ENCODE results near the gene CHST13.

GRCh38 chr3:125885990-125886512 is 82.9 kb upstream of the ROPN1B start:
- RRBS = 97% methylated on average over 3 of the region's 12 CpGs

DNA sequence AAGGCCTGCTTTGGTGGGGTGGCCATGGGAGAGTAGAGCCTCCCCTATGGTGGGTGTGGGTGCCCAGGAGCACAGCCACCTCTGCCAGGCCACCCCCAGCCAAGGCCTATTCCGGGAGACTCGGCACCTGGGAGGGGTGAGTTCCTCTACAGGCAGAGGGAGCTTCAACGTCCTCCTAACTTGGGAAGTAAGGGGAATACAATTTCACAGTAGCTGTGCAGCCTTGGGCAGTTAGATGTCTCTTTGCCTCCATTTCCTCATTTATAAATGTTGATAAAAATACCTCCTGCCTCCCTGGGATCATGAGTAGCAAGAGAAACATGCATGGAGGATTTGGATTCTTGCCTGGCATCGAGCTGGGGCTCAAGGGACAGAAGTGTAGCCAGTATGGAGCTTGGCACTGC is 18.3 kb upstream of the SLC41A3 start:
- RRBS = no CpG with 5 or more reads among the region's 4 CpGs

DNA sequence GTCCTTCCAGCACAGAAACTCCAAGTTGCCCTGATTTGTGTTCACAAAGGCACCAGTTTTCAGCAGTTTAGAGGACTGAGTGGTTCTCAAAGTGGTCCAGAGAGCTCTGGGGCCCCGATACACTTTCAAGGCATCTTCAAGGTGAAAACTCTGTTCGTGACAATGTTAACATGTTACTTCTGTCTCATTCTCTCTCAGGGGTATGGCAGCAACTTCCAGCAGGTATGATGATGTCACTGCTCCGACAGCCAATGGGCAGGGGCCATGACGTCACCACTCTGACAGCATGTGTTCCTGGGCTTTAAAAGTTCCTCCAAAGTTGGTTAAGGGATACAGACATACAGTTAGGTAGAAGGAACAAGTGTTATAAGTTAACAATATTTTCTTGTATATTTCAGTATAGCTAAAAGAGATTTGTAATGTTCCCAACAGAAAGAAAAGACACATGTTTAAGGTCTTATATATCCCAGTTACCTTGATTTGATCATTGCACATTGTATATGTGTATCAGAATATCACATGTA is 87.8 kb downstream of the KLF15 start:
- RRBS = no CpG with 5 or more reads among the region's 4 CpGs

DNA sequence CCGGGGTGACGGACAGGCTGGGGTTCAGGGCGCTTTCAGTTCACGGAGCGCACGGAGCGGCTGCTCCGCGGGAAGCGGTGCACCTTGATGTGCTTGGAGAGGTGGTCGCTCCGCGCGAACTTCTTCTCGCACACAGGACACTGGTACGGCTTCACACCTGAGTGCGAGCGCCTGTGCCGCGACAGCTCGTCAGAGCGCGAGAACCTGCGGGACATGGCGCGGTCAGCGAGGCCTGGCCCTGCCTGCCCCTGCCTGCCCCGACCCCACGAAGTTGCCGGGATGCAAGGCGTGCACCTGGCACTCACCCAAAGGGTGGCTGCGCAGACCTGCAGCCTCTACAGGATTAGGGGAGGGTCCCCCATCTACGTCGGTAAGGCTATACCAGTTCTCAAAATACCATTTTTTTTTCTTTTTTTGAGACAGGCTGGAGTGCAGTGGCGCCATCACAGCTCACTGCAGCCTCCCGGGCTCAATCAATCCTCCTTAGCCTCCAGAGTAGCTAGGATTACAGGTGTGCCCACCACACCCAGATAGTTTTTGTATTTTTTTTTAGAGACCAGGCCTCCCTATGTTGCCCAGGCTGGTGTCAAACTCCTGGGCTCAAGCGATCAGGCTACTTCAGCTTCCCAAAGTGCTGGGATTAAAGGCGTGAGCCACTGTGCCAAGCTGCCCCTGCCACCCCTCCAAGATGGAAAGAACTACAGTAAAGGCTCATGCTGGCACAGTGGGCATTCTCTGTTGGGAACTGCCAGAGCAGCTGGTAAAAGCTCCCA is 13.3 kb downstream of the KLF15 start:
- RRBS = no CpG with 5 or more reads among the region's 38 CpGs

GRCh38 chr3:126356313-126357044 is 729 bp downstream of the KLF15 start:
- RRBS = 5% methylated on average over 15 of the region's 70 CpGs

- RRBS = no CpG with 5 or more reads among the region's 6 CpGs
These were observed 7.1 kb upstream of the KLF15 start for GRCh38 chr3:126364352-126364679.

- RRBS = no CpG with 5 or more reads among the region's 18 CpGs
These were observed 36.2 kb downstream of the ZXDC start for GRCh38 chr3:126439284-126440031.

DNA sequence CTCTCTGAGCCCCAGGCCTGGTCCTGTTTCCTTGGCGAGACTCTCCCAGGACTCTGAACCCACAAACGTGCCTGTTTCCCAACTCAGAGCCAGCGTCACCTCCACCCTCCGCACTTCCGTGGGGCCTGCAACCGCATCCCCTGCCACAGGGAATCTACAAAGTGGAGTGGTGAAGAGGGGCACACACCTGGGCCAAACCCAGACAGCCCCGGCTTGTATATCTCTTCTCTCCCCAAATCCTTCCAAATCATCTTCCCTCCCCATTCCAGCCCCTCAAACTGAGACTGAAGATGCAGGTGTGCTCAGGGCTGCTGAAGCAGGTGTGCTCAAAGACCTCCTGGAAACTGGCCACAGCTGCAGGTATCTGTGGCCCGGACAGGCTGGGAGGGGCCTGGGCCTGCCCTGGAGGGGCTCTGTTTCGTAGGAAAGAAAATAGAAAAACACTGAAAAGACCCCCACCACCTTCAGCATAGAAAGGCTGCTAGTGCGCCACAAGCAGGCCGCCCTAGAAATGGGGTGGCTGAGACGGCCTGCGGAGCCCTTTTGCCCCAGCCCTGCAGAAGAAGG is 34.8 kb downstream of the ZXDC start:
- RRBS = no CpG with 5 or more reads among the region's 13 CpGs

GRCh38 chr3:126451505-126451959 is 24.2 kb downstream of the ZXDC start:
- RRBS = 100% methylated on average over 1 of the region's 13 CpGs

DNA sequence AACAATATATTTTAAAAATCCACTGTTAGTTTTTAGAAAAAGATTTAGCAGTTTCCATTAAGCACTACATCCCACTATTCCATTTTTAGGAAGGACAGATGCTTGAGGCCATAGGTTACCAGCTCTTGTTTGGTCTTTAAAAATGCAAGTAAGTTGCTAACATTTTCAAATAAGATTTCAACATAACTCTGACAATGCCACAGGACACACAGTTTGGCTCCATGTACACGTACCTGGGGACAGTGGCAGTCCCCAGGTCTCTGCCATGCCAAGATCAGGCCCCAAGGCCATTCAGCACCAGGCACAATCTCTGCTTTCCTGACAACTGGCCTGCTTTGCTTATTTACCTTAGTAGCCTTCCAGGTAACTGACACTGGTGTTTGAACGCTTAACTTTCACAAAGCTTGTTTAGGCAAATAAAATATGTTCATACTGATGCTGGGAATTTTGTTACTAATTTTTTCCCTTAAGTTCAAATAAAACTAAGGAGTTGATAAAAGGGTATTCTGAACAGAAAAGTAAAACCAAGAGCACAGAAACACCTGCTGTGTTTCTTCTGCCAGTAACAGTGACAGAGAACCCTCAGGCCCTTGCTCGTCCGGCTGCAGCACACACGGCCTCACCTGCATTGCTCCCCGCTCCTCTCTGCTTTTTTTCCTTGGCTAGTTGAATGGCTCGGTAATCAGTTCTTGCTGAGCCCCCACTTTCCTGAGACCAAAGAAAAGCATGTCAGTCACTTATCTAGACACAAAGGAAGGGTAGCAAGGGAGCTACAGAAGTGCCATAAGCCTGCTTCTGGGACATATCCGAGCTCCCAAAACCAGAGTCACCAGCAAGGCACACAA is 16.4 kb downstream of the ZXDC start:
- RRBS = no CpG with 5 or more reads among the region's 8 CpGs

GRCh38 chr3:126468178-126468870 is 7.4 kb downstream of the ZXDC start:
- RRBS = no CpG with 5 or more reads among the region's 12 CpGs

- RRBS = 18% methylated on average over 40 of the region's 90 CpGs
These were observed at the start of gene CHST13 for GRCh38 chr3:126523753-126525129. Gene CHST13 (plus strand): TSS chr3:126524155.

DNA sequence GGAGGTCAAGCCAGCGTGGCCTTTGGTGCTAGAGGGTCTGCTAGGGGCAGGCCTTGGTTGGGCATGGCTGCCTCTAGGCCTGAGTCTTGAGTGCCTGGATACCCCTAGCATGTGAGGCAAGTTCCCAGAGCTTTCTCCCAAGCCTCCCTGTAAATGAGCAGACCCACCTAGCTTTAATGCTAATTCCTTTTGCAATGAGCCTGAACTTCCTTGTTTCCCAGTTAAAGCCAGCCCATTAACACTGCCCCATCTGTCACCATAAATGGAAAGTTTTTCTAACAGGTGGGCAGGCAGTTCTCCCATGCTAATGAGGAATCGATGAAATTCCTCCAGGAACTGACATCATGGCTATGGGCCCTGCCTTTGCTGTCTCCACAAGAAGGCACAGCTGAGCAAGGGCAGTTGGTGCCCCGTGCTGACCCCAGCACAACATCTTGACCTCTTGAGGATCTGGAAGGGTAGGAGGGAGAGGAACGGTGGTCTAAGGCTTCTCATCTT is 46.6 kb downstream of the CHCHD6 start:
- RRBS = no CpG with 5 or more reads among the region's 4 CpGs

DNA sequence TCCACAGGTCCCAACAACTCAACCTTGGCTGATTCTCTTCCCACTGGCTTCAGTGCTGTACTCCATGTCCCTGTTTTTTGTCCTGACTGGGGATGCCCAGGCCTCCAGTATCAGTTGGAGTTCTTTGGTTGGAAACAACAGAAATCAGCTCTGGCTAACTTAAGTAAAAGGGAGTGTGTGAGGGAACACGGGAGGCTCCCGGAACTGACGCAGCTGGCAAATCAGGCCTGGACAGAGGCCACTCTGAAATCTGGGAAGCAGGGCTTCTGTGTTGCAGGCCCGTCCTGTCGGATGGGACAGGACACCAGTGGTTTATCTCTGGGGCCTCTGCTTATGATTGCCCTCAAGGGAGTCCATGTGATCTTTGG is 124.2 kb downstream of the CHCHD6 start:
- RRBS = no CpG with 5 or more reads among the region's 5 CpGs

- RRBS = no CpG with 5 or more reads among the region's 22 CpGs
These were observed 25.8 kb upstream of the PLXNA1 start for GRCh38 chr3:126956912-126957640.

- RRBS = no CpG with 5 or more reads among the region's 7 CpGs
These were observed 21.7 kb upstream of the PLXNA1 start for GRCh38 chr3:126961192-126961546.

GRCh38 chr3:127037122-127038061 is 54.5 kb downstream of the PLXNA1 start:
- RRBS = no CpG with 5 or more reads among the region's 25 CpGs

GRCh38 chr3:127590051-127590383 is 516 bp downstream of the TPRA1 start:
- RRBS = under 1% methylated on average over 27 of the region's 45 CpGs

DNA sequence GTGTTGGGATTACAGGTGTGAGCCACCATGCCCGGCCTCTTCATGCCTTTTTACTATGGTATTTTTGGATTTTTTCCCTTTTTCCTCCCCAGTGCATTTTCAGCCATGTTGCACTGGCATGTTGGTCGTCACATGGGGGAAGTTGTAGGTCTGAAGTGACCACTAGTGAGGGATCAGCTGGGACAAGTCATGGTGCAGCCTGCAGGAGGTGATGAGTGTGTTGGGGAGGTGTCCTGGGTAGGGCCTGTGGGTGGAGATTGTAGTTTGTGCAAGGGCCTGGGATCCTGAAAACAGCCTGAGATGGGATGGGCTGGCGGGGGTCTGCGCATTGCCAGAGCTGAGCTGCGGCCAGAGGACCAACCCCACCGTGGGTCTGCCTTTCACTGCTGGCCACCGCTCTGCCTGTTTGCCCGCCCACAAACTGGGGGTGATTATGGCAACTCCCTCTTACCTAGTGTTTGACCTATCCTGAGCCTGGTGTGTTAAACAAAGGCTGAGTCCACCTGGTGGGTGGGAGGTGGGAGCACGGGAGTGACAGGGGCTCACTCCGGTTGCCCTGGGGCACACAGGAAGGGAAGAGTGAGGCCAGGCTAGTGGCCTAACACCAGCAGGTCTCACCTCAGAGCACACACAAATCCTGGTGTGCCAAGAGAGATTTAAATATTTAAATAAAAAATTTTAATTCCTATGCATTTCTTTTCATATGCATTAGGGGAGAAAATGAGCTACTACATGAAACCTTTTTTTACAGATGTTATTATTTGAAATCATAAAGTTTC is 9.8 kb downstream of the ABTB1 start:
- RRBS = no CpG with 5 or more reads among the region's 10 CpGs

DNA sequence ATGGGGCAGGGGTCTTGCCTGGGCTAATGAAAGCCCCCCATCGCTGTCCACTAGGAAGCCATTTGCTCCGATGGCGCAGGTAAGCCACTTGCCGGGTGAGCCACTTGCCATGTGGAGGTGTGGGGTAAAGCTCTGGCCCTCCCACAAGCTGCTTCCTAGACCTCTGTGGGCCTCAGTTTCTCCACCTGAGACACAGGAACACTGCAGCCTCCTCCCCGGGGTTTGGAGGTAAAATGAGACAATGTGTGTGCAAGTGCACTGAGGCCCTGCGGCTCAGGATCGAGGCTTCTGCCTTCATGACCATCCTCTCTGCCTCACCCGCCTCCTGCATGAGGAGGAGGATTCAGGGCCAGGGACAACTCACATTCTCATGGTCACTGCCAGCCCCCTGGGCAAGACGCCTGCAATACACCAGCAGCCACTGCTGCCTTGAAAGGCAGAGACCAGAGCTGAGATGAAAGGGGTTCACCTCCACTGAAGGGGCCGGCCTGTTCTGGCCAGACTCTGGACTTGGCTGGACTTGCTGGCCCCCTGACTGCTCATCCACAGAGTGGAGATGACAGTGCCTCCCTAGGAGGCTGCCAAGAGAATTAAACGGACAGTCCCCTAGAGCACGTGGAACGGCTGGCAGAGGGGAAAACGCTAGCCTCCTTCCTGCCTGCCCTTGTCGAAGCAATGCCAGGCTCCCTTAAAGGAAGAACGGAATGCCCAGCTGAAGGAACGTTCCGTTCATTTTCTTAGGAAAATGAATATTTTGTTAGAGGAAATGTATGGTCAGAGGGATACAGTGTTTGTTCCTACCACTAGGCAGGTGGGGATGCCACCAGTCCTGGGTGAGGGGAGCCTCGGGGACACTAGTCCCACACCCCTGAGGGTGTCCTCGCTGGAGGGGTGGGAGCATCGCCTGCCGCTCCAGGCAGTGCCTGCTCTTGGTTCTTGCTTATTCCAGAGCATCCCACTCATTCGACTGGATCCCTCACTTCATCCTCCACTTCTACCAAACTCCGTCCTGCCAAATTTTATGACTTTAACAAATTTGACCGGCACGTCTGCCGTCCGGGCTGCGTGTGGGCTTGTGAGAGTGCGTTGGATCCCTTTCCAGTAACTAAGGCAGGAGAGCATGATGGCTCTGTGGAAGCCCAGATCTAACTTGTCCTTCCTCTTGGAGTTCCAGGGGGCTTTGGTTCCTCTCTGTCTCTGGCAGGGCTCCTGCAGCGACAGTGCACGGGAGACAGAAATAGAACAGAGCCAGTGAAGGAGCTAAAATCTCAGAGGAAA is 35.1 kb downstream of the MGLL start:
- RRBS = 97% methylated on average over 2 of the region's 32 CpGs

Data from HTR-8/SVneo (cell line).